AG08470 (cell line): ENCODE results near the genes DMRTC2 and ERFL.

DNA sequence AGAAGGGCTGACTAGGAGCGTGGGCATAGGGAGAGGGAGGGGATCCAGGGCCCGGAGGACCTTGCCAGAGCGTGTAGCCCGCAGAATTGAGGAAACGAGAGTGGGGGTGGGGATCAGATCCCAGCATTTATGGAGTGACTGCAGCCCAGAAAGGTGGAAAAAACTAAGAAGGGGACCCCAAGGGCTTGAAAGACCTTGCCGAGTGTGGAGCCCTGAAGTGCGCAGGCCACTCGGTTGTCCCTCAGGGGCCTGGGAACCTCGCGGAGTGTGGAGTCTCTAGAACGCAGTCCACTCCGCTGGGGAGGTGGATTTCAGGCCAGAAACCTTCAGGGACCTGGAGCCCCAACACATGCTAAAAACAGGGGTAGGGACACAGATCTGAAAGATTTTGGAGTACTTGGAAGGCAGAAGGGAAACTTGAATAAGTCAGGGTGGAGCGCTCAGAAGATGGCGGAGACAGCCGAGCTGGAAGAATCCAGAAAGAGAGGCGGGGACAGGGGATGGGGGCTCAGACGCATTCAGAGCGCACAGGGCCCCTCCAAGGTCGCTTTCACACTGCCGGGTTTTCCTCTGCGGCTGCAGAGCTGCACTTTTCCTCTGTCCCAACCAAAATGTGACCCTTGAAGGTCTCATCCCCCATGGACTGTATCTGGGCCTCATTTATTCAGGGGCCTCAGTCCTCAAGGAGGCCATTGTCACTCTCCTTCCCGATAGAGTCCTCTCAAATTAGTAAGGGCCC is 56.8 kb downstream of the ERICH4 start:
- RRBS = no CpG with 5 or more reads among the region's 22 CpGs

DNA sequence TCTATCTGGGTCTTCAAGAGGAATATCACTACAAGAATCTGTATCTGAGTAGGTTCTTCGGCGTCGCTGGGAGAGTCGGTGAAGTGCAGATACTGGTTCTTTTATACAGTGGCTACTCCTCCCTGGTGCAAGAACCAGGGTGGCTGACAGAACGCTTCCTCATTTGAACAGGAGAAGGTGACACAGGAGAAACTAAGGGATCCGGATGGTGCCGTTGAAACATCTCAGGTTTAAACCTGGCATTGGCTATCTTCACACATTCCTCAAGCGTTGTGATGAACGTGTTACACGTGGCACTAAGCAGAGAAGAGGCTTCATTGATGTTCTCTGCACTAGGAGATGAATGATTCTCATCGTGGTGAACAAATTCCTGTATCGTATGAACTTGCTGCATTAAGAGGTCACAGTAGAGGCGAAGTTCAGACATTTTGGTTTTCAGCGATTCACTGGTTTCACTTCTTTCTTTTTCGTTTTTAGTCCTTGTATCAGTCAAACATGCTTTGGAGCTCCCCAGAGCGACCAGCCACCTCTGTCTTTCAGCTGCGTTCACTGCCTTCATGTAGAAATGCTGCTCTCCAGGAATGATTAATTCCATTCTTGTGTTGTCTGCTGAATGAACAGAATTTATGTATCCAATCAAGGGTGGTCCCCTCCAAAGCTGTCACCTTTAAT is 54.7 kb upstream of the CEACAM21 start:
- RRBS = no CpG with 5 or more reads among the region's 17 CpGs

GRCh38 chr19:41637579-41637957 is 10.7 kb upstream of the CEACAM4 start:
- RRBS = no CpG with 5 or more reads among the region's 1 CpG

- RRBS = 25% methylated on average over 1 of the region's 5 CpGs
Measured at GRCh38 chr19:41649651-41650287, 22.9 kb upstream of the CEACAM4 start.

DNA sequence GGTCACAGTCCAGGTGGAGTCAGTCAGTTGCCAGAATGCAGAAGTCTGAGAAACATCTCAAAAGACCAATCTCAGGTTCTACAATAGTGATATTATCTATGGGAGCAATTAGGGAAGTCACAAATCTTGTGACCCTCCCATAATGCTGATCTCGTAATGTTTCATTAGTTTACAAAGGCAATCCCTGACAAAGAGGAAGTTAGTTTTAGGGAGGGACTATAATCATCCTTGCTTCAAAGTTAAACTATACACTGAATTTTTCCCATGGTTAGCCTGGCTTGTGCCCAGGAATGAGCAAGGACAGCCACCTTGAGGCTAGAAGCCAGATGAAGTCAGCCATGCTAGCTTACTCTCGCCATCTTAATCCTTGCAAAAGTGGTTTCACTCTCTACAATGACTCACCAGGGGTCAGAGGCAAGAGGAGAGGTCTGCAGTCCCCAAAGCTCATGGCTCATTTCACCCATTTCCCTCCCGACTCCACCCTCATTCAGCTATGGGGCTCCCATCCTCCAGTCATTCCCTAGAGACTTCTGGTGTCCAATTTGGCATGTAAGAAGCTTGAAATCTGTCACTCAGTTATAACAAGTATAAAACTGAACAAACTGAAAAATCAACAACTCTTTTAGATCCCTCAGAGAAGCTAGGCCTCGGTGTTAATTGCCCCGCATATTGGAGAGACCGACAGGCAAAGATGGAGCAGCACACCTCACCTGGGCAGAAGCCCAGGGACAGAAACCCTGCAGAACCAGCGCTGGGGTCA is 5.5 kb downstream of the CEACAM3 start:
- RRBS = no CpG with 5 or more reads among the region's 7 CpGs

DNA sequence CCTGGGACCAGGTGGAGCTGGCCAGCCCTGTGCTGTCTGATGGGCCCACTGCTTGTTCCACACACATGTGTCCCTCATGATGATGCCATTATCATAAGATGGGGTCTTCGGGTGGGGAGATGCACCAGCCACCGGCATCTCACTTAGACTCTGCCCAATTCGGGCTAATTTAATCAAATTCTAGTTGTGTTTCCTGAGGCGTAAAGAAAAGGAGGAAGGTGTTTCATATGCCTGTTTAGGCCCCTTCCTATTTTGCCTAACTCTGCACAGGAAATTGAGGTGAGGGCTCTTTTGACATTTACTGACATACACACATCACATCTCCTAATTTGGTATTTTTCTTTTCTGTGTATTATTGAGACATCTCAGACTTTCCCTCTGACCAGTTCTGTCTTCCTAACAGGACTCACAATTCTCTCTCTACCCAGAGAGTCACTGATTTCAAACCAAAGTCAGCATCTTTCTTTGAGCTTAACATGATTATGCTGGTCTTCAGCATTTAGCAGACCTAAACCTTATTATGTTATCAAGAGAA is 7.9 kb downstream of the CEACAM3 start:
- RRBS = no CpG with 5 or more reads among the region's 4 CpGs

GRCh38 chr19:41844493-41845559 is at the start of gene DMRTC2:
Gene DMRTC2, plus strand, starts transcription at chr19:41845042.
- RRBS = 82% methylated on average over 14 of the region's 60 CpGs

DNA sequence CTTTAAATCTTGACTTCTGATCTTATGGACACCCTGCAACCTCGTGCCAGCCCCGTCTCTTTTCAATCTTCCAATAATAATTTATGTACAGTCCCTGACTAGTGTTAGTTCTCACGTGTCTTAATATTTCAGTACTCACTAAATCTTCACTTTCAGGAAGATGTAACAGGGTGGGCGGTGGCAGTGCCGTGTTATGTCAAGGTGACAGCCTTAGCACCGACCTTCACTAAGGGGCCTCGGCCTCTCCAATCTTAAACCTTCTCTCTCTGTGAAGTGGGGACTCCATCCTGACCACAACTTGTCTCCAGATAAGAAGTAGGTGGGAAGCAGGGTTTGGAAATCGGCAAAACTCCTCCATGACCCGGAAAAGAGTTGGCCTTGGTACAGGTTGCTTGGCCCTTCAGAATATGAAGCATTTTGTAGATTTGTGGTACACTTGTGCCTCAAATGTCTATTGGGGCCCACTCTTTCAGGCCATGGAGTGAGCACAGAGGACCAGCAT is 1.8 kb downstream of the RPS19 start:
- RRBS = no CpG with 5 or more reads among the region's 9 CpGs

DNA sequence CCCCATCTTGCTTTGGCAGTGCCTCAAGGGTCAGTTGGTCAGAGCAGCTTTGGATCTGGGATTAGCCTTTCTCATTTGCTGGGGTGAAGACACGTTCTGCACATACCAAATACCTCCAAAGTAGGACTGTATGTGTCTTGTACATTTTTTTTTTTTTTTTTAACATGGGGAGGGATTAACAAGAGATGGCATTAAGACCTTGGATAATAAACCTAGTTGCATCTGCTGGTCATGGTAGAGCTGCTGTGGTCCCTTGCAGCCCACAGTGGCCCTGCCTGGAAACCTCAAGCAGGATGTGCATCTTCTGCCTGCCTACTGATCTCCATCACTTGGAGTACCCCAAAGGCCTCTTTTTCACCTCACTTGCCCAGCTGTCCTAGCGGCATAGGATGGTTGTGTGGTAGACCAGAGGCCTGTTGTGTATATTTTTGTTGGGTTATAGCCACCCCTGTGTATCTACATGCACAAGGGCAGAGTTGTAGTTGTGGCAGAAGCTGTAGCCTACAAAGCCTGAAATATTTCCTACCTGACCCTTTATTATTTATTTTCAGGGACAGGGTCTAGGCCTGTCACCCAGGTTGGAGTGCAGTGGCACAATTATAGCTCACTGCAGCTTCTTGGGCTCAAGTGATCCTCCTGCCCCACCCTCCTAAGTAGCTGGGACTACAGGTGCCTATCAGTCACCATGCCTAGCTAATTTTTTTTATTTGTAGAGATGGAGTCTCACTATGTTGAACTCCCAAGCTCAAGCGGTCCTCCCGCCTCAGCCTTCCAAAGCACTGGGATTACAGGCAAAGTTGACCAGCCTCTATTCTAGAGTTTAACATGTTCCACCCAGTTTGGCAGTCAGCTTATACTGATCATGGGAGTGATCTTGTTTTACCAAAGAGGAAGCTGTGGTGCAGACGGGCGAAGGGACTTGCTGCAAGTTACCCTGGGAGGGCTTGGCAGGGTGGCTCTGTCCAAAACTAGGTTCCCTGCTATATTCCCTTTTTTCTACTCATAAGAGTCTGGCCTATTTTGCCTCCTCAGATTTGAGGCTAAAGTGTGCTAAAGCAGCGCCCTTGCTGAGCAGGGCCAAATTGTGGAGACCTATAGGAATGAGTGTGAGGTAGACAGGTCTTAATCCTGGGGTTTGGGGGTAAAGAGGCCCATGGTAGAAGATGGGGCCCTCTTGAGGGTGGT is 2.8 kb downstream of the RPS19 start:
- RRBS = no CpG with 5 or more reads among the region's 7 CpGs

- RRBS = 1% methylated on average over 5 of the region's 17 CpGs
Measured at GRCh38 chr19:41883402-41883646, 340 bp downstream of the ARHGEF1 start.

DNA sequence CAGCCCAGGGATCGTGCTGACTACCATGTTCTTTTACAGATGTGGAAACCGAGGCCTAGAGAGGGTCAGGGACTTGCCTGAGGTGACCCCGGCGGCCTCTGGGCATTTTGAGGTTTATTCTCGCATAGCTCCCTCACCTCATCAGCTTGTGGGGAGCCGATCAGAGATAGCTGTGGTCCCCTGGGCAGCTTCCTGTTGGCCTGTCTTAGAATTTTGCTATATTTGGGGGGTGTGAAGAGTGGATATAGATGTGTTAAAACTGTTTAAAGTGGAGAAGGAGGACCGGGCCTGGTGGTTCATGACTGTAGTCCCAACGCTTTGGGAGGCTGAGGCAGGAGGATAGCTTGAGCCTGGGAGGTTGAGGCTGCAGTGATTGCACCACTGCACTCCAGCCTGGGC is 6.9 kb downstream of the ARHGEF1 start:
- RRBS = no CpG with 5 or more reads among the region's 8 CpGs

- RRBS = no CpG with 5 or more reads among the region's 14 CpGs
Measured at GRCh38 chr19:41908362-41908699, 19.9 kb downstream of the ERFL start.

GRCh38 chr19:41927699-41928689 is at the start of gene ERFL:
Gene ERFL, minus strand, starts transcription at chr19:41928449.
- RRBS = 2% methylated on average over 31 of the region's 93 CpGs

GRCh38 chr19:41958193-41959001 is 724 bp downstream of the RABAC1 start:
- RRBS = 3% methylated on average over 11 of the region's 44 CpGs

DNA sequence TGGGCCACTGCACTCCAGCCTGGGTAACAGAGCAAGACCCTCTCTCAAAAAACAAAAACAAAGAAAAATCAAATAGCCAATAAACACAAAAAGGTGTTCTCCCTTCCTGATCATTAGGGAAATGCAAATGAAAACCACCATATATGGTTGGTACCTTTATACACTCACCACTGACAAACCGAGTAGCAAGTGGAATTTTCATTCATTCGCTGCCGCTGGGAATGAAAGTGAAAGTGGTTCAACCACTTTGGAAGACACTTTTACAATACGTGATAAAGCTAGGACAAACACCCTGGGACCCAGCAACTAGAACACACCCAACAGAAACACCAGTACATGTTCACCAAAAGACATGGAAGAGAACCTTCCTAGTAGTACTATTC is 21.0 kb downstream of the GRIK5 start:
- RRBS = no CpG with 5 or more reads among the region's 4 CpGs

- RRBS = 100% methylated on average over 1 of the region's 55 CpGs
Measured at GRCh38 chr19:42074701-42075938, 846 bp upstream of the ZNF574 start.

DNA sequence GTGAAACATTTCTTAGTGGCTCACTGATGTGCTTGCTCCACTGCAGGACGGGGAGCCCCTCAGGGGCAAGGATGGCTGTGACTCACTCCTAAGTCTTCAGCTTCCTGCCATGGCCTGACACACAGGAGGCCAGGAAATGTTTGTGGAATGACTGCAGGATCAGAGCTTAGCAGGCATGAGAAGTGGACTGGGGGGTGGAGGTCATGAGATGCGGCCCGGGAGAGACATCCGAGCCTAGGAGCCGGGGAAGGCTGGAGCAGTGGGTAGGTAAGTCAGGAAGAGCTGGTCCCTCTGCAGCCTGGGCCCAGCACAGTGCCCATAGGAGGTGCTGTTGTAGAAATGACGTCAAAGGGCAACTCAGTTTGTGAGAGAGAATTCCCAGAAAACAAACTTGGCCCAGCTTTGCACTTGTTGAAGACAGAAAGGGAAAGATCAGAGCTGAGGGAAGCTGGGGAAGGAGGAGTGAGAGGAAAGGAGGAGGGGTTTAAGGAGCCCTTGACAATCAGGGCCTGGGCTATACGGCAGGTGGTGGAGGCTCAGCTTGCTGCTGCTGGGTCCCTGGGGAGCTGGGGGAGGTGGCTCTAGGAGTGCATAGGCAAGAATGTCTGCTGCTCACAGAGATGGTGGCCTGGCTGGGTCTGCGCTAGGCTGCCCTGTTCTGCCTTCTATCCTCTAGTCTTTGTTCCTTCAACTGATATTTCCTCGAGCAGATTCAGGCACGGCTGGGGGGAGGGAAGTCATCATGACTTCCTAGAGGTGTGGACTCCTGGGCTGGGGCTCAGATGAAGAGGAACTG is 18.4 kb downstream of the POU2F2 start:
- RRBS = no CpG with 5 or more reads among the region's 10 CpGs

GRCh38 chr19:42191561-42192553 is 25.6 kb downstream of the DEDD2 start:
- RRBS = no CpG with 5 or more reads among the region's 7 CpGs

- RRBS = no CpG with 5 or more reads among the region's 9 CpGs
Measured at GRCh38 chr19:42206850-42207583, 10.5 kb downstream of the DEDD2 start.

DNA sequence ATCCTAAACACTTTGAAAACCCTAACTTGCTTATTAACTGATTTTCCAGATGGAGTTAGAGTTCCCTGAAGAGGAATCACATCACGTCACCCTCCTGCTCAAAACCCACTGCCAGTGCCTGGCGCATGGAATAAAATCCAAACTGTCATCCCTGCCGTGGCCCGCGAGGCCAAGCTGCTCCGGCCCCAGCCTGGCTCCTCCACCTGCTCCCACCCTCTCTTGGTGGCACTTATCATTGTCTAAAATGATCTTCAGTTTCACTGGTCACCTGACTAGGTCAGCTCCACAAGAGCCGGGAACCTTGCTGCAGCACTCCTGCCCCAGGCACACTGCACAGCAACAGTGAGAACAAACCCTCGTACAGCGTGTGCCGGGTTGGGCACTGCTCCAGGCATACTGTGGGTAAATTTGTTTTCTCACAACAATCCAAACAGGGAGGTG is 9.0 kb downstream of the DEDD2 start:
- RRBS = 83% methylated on average over 5 of the region's 10 CpGs